Keratinocyte (primary cell): ENCODE measurements around a stretch of chr1.

CAGE:
- cytosol, long polyA minus RNA: no peak
- cytosol, long polyA plus RNA: no peak
- long polyA plus RNA: no peak
- nucleus, long polyA minus RNA: start-site peak on the minus strand at chr1:30871413-30871612, 17 reads
- nucleus, long polyA plus RNA: no peak
Observed at GRCh38 chr1:30870872-30871926, 37.4 kb downstream of the SDC3 start.

GRCh38 chr1:30876323-30877330 is 31.9 kb downstream of the SDC3 start:
CAGE:
- cytosol, long polyA minus RNA: no peak
- cytosol, long polyA plus RNA: no peak
- long polyA plus RNA: no peak
- nucleus, long polyA minus RNA: start-site peak on the minus strand at chr1:30876918-30876985, 6 reads; start-site peak on the minus strand at chr1:30877043-30877077, 13 reads
- nucleus, long polyA plus RNA: no peak

GRCh38 chr1:30929988-30930721 is 21.6 kb upstream of the SDC3 start:
CAGE:
- cytosol, long polyA minus RNA: no peak
- cytosol, long polyA plus RNA: no peak
- long polyA plus RNA: no peak
- nucleus, long polyA minus RNA: no peak
- nucleus, long polyA plus RNA: no peak

DNA sequence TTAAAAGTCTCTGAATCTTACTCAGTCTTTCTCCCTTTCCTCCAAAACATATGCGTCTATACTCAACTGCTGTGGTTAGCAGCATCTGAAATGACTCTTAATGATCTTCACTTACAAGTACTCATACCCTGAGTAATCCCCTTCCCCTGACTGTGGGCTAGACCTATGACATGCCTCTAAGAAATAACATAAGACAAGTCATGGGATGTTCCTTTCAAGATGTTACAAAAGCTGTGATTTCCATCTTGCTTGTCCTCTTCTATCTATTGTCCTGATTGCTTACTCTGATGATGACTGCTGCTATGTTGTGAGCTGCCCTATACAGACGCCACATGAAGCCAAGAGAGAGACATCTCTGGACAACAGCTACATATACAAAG is 55.3 kb downstream of the PUM1 start:
CAGE:
- cytosol, long polyA minus RNA: no peak
- cytosol, long polyA plus RNA: no peak
- long polyA plus RNA: no peak
- nucleus, long polyA minus RNA: no peak
- nucleus, long polyA plus RNA: no peak

GRCh38 chr1:31055482-31056066 is 9.9 kb downstream of the PUM1 start:
CAGE:
- cytosol, long polyA minus RNA: no peak
- cytosol, long polyA plus RNA: no peak
- long polyA plus RNA: no peak
- nucleus, long polyA minus RNA: no peak
- nucleus, long polyA plus RNA: no peak

DNA sequence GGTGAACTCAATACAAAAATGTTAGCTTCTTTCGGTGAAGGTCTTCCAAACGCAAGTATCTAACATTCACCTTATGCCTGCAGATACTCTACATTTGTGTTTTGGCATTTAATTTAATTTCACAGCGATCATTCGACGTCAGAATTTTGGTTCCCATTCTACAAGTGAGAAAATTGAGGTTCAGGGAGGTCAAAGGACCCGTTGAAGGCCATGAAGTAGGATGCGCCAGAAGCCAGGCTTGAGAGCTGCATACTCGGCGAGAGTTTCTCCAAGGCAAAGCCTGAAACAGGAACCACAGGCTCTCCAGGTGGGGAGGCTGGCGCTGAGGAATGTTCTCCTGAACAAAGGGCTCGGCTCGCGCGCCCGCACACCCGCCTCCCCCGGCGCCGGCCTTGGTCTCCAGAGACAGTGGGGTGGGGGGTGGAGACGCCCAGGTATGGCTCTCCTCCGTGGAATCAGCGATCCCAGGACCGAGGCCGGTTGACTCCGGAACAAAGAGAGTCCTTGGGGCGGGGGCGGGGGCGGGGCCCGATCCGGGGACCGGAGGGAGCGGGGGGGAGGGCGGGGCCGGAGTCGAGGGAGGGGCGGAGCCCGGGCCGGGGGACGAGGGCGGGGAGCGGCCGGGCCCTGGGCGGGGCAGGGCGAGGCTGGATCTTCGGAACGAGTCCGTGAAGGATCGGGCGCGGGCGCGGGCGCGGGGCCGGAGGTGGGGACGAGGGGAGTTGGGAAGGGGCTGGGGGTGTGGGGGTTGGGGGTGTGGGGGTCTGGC is 85.1 kb downstream of the NKAIN1 start:
CAGE:
- cytosol, long polyA minus RNA: no peak
- cytosol, long polyA plus RNA: no peak
- long polyA plus RNA: no peak
- nucleus, long polyA minus RNA: no peak
- nucleus, long polyA plus RNA: no peak

GRCh38 chr1:31348729-31349024 is 24.2 kb downstream of the FABP3 start:
CAGE:
- cytosol, long polyA minus RNA: no peak
- cytosol, long polyA plus RNA: no peak
- long polyA plus RNA: no peak
- nucleus, long polyA minus RNA: no peak
- nucleus, long polyA plus RNA: no peak

DNA sequence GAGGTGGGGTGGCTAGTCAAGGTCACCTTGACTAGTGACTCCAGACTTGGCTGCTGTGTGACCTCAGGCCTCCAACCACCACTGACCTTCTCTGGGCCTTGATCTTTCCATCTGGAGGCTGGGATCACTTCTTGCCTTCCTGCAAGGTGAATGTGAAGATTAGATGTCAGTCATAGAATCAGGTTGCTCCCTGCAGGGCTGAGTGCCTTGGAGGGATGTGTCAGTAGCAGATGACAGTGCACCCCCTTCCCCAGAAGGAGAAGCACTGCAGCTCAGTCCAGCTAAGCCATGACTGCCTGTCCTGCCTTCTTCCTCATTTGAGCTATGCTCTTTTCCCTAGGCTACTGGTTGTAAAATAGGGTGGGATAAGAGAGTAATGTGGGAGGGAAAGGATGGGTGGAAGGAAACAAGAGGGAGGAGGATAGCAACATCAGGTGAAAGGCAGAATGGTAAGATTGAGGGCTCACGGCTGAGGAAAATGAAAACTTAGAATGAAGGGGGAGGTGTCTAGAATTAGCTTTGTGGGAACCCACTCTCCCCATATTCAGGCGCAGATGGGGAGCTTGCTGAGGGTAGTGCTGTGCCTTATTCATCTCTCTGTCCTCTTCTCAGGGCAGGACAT is 11.1 kb upstream of the FABP3 start:
CAGE:
- cytosol, long polyA minus RNA: no peak
- cytosol, long polyA plus RNA: no peak
- long polyA plus RNA: no peak
- nucleus, long polyA minus RNA: no peak
- nucleus, long polyA plus RNA: no peak

DNA sequence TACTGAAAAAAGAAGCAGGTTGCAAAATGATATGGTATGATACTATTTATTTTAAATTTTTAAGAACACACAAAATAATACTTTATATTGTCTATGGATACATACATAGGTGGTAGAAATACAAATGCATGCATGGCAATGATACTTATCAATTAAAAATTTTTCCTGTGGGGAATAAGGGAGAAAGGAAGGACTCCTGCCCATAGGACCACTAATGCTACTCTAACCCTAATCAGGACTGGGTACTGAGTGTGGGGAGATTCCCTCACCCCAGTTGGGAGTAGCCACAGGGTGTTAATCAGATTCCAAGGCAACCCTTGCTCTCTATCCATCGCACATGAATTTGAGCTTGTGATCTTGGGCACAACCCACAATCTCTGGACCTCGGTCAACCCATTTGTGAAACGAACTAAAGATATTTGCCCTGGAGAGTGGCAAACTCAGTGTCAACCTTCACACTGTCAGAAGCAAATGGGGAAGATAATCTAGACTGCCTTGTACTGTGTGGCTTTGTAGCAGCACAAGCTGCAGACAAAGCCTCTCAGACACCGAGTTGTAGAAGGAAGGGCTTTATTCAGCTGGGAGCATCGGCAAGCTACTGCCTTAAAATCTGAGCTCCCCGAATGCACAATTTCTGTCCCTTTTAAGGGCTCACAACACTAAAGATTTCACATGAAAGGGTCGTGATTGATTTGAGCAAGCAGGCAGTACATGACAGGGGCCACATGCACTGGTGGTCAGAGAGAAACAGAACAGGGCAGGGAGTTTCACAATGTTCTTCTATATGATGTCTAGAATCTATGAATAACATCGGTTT is 69.6 kb downstream of the SERINC2 start:
CAGE:
- cytosol, long polyA minus RNA: no peak
- cytosol, long polyA plus RNA: no peak
- long polyA plus RNA: no peak
- nucleus, long polyA minus RNA: no peak
- nucleus, long polyA plus RNA: no peak

DNA sequence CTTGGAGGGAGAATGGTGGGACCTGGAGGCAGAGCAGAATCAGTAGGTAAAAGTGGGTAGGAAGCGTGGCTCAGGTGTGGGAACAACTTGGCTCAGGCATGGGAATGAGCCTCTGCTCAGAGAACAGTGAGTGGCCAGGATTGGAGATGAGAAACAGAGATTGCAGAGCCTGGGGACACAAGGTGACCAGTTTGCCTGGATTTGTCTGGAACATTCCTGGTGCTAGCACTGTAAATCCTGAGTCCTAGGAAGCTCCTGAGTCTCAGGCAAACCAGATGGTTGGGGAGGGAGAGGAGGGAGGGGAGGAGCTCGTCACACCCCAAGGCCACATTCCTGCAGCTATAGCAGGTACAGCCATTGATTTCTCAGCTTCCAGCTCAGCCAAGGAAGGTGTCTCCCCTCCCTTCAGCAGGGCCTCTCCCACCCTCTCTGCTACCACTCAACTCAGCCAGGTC is 65.2 kb upstream of the TINAGL1 start:
CAGE:
- cytosol, long polyA minus RNA: no peak
- cytosol, long polyA plus RNA: no peak
- long polyA plus RNA: no peak
- nucleus, long polyA minus RNA: no peak
- nucleus, long polyA plus RNA: no peak

CAGE:
- cytosol, long polyA minus RNA: no peak
- cytosol, long polyA plus RNA: no peak
- long polyA plus RNA: no peak
- nucleus, long polyA minus RNA: no peak
- nucleus, long polyA plus RNA: no peak
Observed at GRCh38 chr1:31514965-31515923, 61.1 kb upstream of the TINAGL1 start.

DNA sequence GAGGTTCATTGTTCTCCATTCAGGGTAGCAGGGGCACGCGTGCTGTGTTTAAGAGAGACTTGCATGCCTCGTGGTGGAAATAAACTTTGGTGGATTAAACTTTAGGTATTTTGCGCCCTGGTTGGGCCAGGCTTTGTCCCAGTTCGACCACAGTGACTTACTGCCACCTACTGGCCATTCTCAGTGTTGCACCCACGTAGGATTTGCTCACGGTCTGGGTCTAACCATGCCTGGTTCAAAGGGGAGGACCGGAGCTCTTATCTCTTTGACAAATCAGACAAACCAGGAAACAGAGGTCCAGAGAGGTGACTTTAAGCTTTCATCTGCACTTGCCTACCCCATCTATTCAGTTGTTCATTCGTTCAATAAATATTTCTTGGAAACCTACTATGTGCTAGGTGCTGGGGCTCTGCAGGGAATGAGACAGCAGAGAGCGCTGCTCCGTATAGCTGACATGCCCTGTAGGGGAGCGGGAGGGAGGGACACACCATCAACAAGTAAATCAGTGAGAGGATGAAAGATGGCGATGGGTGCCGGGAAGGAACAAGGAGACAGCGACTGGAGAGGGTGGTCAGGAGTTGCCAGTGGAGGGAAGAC is 27.3 kb upstream of the TINAGL1 start:
CAGE:
- cytosol, long polyA minus RNA: no peak
- cytosol, long polyA plus RNA: no peak
- long polyA plus RNA: no peak
- nucleus, long polyA minus RNA: no peak
- nucleus, long polyA plus RNA: no peak

CAGE:
- cytosol, long polyA minus RNA: no peak
- cytosol, long polyA plus RNA: no peak
- long polyA plus RNA: no peak
- nucleus, long polyA minus RNA: no peak
- nucleus, long polyA plus RNA: no peak
Observed at GRCh38 chr1:31574883-31576121, 1.0 kb upstream of the TINAGL1 start.

DNA sequence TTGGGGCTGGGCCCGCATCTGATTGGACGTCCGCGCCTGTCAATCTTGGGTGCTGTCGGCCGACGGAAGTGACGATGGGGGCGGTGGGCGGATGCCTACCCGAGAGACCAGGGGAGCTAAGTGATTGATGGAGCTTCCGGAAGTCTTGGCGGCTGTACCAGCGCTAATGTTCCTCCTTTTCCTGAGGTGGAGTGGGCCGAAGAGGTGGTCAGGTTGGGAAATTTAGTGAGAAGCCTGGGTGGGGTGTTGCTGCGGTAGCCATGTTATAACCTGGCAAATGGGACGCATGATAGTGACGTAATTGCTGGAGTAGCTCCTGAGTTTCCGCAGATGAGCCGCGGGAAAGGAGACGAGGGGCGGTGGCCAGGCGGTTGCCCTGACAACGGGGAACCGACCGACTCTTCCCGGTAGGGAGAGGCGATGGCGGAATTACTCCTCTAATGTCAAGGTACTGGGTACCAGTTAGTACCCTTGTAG is 297 bp upstream of the PEF1 start:
CAGE:
- cytosol, long polyA minus RNA: no peak
- cytosol, long polyA plus RNA: no peak
- long polyA plus RNA: no peak
- nucleus, long polyA minus RNA: no peak
- nucleus, long polyA plus RNA: no peak

DNA sequence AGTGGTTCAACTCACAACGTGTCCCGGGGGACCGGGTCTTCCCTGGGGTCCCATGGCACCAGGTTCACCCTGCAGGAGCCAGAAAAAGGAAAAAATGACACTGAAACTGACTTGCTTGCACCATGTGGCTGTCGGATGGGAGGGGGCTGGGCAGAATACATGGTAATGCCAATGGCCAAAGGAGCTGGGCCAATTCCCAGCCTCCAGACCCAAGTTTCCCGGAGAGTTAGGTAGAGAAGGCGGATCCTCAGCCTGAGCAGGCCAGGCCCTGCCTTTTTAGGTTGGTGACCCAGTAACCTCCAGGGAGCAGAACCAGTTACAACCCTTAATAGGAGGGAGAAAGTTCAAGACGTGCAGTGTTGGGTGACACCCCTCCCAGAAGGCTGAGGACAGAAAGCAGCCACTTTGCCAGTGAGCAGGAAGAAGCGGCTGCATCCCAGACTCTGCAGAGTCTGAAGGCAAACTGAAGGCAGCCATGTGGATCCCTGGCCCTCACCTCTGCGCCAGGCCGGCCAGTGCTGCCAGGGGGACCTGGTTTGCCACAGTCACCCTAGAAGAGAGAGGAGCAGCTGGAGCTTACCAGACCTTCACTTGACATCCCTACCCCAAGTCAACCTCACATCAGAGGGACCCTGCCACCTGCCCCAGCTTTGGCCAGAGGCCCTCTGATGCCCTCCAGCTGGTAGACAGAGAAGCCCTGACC is 16.0 kb upstream of the PEF1 start:
CAGE:
- cytosol, long polyA minus RNA: no peak
- cytosol, long polyA plus RNA: no peak
- long polyA plus RNA: no peak
- nucleus, long polyA minus RNA: no peak
- nucleus, long polyA plus RNA: no peak

GRCh38 chr1:31702057-31702396 is 1.8 kb downstream of the COL16A1 start:
CAGE:
- cytosol, long polyA minus RNA: no peak
- cytosol, long polyA plus RNA: no peak
- long polyA plus RNA: no peak
- nucleus, long polyA minus RNA: no peak
- nucleus, long polyA plus RNA: no peak

GRCh38 chr1:31714271-31715454 is 10.8 kb upstream of the COL16A1 start:
CAGE:
- cytosol, long polyA minus RNA: no peak
- cytosol, long polyA plus RNA: no peak
- long polyA plus RNA: no peak
- nucleus, long polyA minus RNA: no peak
- nucleus, long polyA plus RNA: no peak

GRCh38 chr1:31739086-31739845 is 24.9 kb downstream of the ADGRB2 start:
CAGE:
- cytosol, long polyA minus RNA: no peak
- cytosol, long polyA plus RNA: no peak
- long polyA plus RNA: no peak
- nucleus, long polyA minus RNA: start-site peak on the minus strand at chr1:31739346-31739365, 6 reads
- nucleus, long polyA plus RNA: no peak

DNA sequence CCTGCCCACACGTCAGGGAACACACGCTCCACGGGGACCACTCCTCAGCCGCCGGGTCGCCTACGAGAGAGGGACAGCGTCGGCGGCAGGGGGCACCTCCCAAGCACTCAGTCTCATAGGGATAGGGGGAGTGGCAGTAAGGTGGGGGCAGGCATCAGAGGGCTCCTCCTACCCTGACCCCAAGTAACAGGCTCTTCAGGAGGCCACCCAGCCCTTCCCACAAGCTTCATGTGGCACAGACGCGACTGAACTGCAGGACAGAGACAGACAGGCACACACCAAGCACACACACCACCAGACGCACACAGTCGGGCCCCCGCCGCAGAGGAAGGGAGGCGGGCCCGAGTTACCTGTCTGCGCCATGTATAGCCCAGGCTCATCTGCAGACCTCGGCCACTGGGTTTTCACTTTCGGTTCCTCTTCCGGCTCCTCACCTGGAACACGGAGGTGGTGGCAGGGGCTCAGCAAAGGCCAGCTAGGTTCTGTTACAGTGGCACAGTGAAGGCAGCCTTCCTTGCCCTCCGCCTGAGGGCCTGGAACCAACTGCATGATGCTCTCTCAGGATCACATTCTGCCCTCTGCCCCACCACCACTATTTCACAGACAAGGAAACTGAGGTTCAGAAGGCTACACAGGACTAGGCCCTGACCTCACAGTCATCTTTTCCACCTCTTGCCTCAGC is 19.7 kb downstream of the ADGRB2 start:
CAGE:
- cytosol, long polyA minus RNA: no peak
- cytosol, long polyA plus RNA: no peak
- long polyA plus RNA: no peak
- nucleus, long polyA minus RNA: no peak
- nucleus, long polyA plus RNA: no peak

DNA sequence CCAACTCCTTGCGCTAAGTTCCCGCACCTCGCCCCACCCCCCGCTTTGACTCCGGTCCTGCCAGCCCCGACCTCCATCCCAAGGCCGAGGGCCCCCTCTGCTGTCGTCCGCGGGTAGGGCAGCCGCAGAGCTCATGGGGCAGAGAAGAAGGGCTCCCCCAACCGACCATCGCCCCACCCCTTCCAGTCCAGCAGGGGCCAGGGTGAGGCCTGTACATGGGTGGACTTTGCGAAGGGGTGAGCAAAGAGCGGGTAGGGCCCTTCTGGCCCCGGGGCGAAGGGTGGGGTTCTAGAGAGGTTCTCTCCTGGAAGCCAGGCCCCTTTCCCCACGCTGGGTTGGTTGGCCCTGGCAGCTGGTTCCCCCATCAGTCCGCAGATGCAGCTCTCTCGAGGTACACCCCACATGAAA is 25.1 kb upstream of the ADGRB2 start:
CAGE:
- cytosol, long polyA minus RNA: no peak
- cytosol, long polyA plus RNA: no peak
- long polyA plus RNA: no peak
- nucleus, long polyA minus RNA: no peak
- nucleus, long polyA plus RNA: no peak